ENCODE data around the genes C18orf21, SETBP1 and EPG5.

GRCh38 chr18:35730494-35731121 lies 149.1 kb downstream of the GALNT1 start:
- PRO-cap, result no peak

GRCh38 chr18:35770297-35770557 lies 188.7 kb downstream of the GALNT1 start:
- PRO-cap, result no peak

DNA sequence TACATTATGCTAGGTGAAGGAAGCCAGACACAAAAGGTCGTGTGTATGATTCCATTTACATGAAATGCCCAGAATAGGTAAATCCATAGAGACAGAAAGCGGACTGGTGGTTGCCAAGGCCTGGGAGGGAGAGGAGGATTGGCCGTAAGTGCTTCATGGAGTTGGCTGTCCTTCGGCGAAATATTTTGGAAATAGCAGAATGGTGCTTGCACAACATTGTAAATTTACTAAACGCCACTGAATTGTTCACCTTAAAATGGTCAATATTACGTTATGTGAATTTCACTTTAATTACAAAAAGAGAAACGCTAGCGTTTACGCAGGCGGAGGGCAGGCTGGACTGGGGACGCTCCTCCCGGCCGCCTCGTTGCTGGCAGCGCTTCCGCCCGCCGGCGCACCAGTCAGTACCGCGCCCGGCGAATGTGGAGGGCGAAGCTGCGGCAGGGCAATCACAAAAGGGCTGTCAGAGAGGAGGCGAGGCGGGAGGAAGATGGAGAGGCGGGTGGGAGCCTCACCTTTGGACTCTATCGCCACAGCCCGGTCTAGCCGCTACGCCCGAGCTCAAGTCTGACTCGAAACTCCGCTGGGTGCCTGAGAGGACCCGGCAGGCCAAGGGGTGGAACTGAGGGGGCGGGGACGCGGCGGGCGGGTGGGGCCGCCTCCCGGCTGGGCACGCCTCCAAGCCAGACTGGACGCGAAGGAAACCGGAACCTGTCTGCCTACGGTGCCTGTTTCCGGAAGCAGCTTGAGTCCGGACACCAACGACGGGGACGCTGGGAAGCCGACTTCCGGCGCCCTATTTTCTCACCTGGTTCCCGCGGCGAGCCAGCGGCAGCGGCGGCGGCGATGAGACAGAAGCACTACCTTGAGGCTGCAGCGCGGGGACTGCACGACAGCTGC lies at the start of gene C18orf21:
Gene C18orf21, plus strand, starts transcription at position 797 of the 900 bp plus-strand sequence.
- PRO-cap, result bidirectional peak, plus-strand start at position 831 of the sequence, minus-strand start at position 569 of the sequence

GRCh38 chr18:36160822-36161340 lies 26.4 kb upstream of the MOCOS start:
- PRO-cap, result no peak

DNA sequence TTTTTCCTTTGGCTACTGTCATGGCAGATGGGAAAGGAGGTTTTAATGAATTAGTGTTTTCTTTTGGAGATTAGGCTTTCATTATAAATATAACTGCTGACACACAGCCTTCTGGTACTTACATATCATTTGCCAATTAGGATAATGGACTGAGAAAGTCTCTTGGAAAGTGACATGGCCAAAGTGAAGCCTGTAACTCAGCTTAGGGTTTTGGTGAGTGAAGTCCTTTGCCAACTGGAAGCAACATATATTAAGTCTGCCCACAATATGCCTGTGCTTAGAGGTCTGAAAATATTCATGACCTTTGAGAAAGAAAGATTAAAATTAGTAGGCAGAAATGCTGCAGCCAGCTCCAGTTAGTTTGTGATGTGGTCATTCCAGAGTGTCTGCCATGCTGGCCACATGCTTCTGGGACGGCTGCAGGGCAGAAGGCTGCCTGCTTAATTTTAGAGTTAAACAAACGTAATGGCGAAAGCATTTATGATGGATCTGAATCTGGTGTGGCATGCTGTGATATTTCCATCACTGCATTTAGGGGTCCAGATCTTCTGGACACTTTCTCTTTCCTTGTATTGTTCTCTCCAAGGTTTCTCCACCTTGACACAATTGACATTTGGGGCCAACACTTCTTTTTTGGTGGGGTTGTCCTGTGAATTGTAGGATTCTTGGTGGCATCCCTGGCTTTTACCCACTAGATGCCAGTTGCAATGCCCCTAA lies 95.4 kb downstream of the FHOD3 start:
- PRO-cap, result no peak

DNA sequence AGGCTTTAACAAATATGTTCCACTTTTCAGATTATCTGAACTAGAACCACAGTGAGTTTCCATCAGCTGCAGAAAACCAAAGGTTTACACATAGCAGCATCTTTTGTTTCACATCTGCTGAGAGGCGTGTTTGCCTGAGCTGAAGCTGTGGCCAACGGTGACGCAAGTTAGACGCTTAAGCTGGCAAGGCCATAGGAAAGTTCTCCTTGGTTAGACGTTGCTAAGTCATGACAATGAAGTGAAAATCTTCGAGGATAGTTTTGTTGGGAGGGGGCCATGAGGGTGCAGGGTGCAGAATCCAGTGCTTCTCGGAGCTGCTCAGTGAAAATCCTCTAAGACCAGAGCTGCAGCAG lies 105.2 kb downstream of the FHOD3 start:
- PRO-cap, result no peak

GRCh38 chr18:36960882-36961502 lies 132.1 kb downstream of the KIAA1328 start:
- PRO-cap, result no peak

DNA sequence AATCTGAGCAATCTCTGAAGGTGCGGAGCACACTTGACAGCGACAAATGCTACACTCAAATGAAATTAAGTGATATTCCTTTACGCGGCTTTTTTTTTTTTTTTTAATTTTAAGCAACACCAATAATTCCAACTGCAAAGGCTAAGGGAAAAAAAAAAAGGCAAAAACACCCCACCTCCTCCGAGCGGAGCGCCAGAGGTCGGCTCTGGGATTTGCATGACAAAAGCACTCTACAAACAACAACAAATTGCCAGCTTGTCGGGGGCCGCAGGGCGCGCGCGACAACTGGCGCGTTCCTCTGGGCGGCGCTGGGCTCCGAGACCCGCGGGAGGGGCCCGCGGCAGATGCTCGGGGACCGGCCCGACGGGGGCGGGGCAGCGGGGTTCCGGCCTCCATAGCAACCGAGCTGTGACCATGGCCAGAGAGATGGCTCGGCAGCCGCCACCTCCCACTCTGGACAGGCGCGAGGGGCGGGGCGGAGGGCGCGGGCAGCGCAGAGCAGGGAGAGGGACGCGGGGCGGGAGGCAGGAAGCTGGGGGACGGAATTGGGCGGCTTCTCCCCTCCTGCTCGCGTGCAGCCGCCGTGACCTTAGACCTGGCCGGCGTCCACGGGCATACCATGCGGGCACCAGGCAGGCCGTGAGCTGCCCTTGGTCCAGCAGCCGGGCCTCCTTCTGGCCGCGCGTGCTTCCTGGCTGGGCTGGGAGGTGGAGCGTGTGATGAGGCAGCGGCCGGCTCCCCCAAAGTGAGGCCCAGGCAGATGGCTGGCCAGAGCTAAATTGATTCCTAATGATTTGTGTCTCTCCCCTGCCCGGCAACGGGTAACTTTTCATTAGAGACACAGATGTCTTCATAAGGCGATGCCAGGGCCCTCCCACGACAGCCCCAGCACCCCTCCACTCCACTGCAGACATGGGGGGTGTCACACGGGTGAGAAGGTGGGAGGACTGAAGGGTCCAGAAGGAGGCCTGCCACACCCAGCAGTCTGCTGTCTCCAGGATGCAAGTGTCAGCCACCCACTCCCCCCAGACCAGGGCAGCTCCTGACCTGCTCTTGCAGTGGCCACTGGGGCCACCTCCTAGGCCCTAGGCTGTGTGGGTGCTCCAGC lies 171.5 kb downstream of the CELF4 start:
- PRO-cap, result unidirectional peak, plus-strand start at position 527 of the sequence

DNA sequence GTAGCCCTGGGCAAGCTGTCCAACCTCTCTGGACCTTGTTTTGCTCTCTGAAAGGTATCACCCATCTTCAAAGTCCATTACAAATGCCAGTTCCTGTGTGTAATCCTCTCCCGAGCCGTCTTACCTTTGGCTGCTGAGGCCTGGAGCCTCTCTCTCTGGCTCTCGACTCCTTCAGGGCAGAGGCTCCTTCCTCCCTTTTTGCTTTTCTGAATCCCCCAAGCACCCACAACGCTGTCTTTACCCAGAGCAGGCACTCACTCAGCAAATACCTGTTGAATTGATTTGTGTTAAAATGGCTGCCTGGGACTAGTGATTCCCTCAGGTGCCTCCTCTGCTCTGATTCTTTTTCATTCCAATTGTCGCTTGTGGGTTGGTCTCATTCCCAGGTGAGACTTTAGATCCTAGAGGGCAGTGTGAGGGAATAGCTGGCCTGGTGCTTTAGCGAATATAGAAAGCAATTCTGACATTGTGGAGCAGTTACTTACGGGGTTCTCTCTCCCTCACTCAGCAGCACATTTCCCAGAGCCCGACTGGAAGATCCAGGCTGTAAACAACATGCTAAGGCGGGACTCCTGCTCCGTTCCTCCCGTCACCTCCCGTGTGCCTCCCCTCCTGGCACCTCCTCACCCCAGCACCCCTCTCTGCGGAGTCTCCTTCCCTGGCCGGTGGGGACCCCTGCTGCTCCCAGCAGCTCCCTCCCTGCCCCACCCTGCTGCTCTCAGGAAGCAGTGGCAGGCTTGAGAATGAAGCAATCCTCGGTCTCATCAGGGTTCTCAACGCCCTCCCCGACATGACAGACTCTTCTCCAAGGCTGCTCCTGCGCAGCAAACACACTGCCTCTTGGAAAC lies 27.1 kb downstream of the CELF4 start:
- PRO-cap, result no peak

DNA sequence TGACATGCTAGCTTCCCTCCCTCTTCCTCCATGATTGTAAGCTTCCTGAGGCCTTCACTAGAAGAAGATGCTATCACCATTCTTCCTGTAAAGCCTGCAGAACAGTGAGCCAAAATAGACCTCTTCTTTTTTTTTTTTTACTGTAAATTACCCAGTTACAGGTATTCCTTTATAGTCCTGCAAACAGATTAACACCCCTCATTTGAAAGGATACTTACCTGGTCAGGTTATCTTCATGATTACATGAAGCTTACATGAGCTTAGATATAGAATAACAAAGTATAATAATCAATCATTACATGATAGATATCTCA lies 1423.2 kb upstream of the CELF4 start:
- PRO-cap, result unidirectional peak, plus-strand start at position 211 of the sequence

DNA sequence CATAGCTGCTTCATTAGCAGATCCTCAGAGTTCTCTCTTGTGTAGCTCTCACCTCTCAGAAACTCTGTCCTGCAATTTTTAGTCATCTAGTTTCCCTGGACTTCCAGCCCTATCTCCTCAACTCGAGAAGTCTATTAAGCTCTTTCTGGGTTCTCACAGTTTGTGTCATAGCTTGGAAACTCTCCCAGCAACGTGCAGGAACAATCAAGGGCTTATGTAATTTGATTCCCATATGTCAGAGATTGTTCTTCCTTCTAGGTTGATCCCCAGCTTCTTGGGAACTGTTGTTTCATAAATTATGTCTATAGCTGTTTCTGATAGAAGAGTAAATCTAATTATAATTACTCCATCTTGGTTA lies 2082.5 kb upstream of the CELF4 start:
- PRO-cap, result no peak

DNA sequence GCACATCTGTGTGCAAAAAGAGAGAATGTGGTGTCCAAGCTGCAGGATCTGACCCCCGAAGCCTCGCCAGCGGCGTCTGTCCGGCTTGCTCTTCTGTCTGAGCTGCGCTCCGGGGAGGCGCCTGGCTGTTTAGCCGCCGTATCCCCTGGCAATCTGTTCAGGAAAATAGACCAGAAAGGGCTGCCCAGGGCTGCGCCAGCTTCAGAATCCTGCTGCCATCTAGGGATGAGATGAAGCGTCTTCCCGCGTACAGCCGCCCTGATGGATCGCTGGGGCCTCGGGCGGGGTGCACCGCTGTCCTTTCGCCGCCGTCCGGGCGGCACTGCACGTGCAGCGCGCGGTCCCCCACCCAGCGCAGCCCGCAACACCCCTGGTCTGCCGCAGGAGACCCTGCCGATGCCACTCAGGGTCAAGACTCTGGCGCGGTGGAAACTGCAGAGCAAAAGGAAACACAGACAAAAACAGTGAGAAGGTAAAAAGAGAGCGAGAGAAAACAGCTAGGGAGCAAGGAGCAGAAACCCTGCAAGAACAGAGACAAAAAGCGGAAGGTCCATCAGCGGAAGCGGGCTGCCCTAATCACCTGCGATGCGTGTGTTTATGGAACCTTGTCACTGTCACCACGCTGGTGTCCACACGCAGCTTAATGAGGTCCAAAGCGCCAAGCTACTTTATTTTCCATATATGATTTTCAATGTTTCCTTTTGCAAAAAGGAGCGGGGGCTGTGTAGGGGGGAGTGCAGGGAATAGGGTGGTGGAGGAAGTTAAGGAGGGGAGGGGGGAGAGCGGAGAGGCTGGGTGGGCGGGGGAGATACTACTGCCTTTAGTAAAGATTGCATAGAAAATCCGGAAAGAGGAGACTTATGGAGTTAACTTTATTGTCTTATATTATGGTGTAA lies 2113.3 kb upstream of the PIK3C3 start:
- PRO-cap, result no peak

DNA sequence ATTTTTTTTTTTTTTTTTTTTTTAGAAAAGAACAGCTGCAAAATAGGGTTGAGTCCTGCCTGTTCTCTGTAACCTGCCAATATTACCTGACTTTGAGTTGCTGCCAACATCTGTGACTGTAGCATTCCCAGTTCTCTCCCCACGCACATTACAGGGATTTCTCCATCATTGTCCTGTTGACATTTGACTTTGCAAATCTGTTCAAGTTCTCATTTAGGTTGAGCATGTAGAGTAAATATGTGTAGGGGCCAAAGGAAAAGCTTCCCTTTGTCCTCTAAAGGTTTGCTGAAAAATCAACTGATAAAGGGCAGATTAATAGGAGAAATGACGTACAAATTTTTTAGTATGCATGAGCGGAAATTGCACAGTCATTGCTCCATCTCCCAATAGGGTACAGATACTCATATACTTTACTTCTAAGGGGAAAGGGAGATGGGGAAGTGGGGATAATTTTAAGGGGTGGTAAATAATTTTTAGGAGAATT lies 385.5 kb downstream of the PIK3C3 start:
- PRO-cap, result no peak

DNA sequence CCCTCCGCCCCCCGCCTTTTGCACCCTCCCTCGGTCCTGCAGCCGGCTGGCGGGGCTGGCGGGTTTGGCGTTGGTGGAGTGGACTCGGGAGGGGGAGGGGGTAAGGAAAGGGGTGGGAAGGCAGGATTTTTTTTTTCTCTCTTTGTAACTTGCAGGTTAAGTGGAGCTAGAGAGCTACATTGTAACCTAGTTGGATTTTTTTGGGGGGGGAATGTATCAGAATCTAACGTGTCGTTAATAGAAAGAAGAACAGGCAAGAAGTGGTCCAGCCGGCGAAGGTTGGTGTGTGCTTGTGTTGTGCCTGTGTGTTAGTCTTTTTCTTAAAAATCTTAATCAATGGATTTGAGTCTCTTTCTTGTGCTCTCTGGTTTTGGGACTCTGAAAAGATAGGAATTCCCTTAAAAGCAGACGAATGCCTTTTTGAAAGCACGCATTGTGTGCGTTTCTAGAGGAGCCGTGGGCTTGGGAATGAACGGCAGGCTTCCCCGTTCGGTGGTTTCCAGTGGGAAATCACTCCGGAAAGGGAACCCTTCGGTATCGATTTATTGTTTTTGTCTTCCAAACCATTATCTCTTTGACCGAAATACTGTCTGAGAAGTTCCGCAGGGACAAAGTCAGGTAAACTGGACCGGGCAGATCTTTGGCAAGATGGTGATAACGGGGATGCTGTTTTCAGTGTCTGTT lies at the start of gene SETBP1:
Gene SETBP1, plus strand, starts transcription at position 145 of the 684 bp plus-strand sequence.
- PRO-cap, result bidirectional peak, plus-strand start at position 189 of the sequence, minus-strand start outside the sequence

DNA sequence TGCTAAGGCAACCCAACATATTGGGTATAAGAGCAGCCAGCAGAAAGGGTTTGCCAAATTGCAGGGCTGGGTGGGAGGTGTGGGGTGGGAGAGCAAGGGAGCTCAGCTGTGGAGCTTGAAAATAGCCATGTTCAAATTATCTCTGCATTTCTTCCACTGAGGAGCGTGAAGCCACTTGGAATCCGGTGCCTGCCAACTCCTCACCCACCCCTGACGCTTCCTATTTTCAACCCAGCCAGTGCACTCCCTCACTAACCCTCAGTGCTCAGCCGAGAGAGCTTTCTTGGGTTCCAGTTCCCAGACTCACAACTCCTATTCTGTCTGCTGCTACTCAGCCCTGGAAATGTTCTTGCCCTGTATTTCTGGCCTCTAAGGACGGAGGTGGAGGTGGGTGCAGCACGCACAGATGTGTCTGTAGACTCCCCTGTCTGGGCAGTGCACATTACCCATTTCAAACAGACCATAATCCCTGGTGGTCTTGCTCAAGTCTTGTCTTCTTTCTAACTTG lies 61.0 kb downstream of the SETBP1 start:
- PRO-cap, result no peak

GRCh38 chr18:44783828-44784111 lies 103.1 kb downstream of the SETBP1 start:
- PRO-cap, result unidirectional peak, plus-strand start at chr18:44783951

- PRO-cap, result no peak
Measured at GRCh38 chr18:44790797-44791389, 110.2 kb downstream of the SETBP1 start.

DNA sequence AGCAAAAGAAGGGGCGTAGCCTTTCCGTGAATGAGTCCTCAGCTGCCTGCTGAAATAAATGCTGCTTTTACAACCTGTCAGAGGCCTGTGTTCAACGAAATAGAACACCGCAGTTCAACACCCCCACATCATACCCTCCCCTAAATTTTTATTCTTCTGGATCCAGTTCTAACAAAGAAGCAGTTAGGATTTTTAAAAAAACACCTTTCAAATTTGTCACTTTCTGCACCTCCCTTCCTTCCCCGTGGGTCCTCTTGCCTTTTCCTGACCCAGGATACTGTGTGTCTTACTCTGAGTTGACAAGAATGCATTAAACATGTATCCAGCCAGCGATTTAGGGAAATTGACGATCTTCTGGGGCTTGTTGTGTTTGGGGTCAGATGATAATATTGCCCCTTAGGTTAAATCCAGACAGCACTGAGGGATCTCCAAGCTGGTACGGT lies 135.9 kb downstream of the SETBP1 start:
- PRO-cap, result no peak

- PRO-cap, result no peak
Measured at GRCh38 chr18:45568017-45568415, 47.3 kb upstream of the SLC14A2 start.

DNA sequence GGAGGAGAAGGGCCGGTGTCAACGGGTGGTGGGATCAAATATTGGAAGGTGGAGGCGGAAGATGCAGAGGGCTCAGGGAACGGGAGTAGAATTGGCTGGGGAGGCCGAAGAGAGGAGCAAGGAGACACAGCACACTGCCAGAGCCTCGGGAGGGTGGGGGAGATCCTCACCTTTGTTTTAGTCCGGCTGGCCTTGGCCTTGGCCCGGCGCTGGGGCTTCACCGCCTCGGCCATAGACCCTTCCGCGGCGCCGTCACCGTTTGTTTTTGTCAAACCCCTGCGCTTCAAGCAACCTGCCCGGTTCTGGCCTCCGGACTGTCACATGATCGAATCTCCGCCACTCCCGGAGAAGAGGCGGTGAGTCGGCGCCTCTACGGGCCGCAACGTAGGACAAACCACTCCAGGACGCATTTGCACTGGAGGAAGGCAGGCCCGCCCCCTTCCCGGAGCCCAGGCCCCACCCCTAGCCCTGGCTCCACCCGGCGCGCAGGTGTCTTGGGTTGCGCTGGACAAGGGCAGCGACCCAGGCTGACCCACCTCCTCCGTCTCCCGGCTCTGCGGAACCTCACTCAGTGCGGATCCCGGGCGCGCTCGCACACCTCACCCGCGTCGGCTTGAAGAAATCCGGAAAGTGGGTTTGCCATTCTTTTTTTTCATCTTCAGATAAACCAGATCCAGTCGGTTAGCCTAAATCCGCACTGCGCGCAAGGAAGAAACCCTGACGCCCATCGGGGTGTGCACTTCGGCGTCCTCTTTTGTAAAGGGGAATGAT lies at the start of gene EPG5:
Gene EPG5, minus strand, starts transcription at position 323 of the 771 bp plus-strand sequence.
- PRO-cap, result bidirectional peak, plus-strand start at position 488 of the sequence, minus-strand start at position 267 of the sequence

All from bronchial lymph node (tissue), 1 donor.